ENCODE data around the gene ZNF93.

DNA sequence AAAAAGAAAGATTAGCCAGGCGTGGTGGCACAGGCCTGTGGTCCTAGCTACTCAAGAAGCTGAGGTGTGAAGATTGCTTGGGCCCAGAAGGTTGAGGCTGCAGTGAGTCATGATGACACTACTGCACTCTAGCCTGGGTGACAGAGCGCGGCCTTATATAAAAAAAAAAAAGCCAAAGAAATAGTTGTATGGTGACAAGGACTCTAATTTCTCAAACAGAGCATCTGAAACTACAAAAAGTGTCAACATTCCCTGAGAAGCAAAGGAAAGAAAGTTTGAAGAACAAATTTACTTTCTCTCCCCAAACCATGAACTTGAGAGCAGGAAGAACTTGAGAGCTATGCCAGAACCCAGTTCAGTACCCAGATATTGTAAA is 3.3 kb downstream of the PBX4 start:
- RRBS = no CpG with 5 or more reads among the region's 3 CpGs
CAGE:
- cytosol, long polyA plus RNA = no peak
- long polyA plus RNA = no peak
- nucleus, long polyA plus RNA = no peak

GRCh38 chr19:19656546-19657212 is 6.8 kb downstream of the ATP13A1 start:
- RRBS = no CpG with 5 or more reads among the region's 28 CpGs
CAGE:
- cytosol, long polyA plus RNA = no peak
- long polyA plus RNA = no peak
- nucleus, long polyA plus RNA = no peak

DNA sequence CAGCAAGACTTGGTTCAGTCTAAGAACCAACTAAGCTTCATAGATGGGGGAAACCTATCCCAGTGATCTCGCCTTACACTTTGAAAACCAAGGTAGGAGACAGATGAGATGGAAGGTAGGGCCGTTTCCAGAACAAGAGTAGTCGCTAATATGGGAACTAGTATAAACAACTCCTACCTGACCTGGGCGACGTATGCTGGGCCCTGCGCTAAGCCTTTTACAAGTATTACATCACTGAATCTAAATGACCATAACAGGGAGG is 753 bp downstream of the ATP13A1 start:
- RRBS = no CpG with 5 or more reads among the region's 6 CpGs
CAGE:
- cytosol, long polyA plus RNA = no peak
- long polyA plus RNA = no peak
- nucleus, long polyA plus RNA = no peak

- RRBS = no CpG with 5 or more reads among the region's 21 CpGs
CAGE:
- cytosol, long polyA plus RNA = no peak
- long polyA plus RNA = no peak
- nucleus, long polyA plus RNA = no peak
Observed at GRCh38 chr19:19679029-19680092, 10.7 kb downstream of the ZNF101 start.

DNA sequence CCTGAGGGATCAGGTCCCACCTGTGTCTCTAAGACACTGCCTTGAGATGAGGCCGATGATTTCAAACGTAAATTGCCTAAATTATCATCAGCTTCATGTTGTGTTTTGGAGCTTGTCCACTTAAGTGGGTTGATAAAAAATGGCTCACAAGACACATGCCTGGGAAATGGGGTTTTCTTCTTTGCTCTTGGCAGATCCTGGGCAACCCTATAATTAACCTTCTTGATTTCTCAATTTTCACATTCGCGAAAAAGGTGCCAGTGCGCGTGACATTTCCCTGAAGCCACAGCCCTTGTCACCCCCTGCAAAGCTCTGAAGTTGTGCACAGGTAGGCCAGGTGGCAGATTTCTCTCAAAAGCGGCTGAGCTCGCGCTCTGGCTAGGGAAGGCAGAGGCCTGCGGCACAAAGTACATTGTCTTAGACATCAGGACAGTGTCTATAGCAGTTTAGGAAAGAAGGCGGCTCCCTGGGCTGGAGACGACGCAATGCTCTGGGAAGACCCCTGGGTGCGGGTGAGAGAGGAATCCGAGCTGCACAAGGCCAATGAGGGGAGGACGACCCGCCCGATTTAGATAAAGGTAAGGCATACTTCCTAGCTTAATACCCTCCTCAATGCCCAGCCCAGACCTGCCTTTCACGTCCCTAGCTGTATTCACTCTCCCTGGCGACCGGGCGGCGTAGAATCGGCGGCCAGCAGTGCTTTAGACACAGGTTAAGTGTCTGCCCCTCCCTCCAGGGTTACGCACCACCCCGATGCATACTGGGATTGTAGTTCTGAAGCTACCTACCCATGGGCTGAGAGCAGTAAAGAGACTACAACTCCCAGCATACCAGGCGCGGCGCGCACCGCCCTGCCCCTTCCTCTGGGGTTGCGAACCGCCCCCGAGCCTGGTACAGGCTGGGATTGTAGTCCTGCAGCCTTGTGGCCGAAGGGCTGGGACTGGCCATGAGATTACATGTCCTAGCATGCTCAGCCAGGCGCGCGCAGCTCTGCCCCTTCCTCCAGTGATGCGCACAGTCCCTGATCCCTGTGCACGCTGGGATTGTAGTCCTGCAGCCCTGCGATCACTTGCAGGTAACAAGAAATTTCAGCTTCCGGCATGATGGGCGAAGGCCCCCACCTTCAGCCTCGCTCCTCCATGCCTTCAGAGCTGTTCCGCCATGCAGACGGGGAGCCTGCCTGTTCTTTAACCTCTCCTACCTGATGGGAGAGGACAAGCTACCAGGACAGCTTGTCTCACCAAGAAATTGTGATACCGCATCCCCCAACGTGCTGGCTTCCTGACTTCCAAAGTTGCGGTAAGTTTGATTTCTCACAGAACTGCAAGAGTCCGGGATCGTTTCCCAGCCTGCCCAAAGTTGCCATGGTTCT is 43.3 kb upstream of the ZNF14 start:
- RRBS = no CpG with 5 or more reads among the region's 52 CpGs
CAGE:
- cytosol, long polyA plus RNA = no peak
- long polyA plus RNA = no peak
- nucleus, long polyA plus RNA = no peak

- RRBS = no CpG with 5 or more reads among the region's 17 CpGs
CAGE:
- cytosol, long polyA plus RNA = no peak
- long polyA plus RNA = no peak
- nucleus, long polyA plus RNA = no peak
Observed at GRCh38 chr19:19820832-19821313, 677 bp downstream of the ZNF506 start.

- RRBS = 2% methylated on average over 11 of the region's 35 CpGs
CAGE:
- cytosol, long polyA plus RNA = no peak
- long polyA plus RNA = no peak
- nucleus, long polyA plus RNA = no peak
Observed at GRCh38 chr19:19900684-19901438, at the start of gene ZNF93. ZNF93 (plus strand) TSS chr19:19900946.

GRCh38 chr19:20167645-20168118 is 668 bp downstream of the ZNF486 start:
- RRBS = no CpG with 5 or more reads among the region's 22 CpGs
CAGE:
- cytosol, long polyA plus RNA = no peak
- long polyA plus RNA = no peak
- nucleus, long polyA plus RNA = no peak

DNA sequence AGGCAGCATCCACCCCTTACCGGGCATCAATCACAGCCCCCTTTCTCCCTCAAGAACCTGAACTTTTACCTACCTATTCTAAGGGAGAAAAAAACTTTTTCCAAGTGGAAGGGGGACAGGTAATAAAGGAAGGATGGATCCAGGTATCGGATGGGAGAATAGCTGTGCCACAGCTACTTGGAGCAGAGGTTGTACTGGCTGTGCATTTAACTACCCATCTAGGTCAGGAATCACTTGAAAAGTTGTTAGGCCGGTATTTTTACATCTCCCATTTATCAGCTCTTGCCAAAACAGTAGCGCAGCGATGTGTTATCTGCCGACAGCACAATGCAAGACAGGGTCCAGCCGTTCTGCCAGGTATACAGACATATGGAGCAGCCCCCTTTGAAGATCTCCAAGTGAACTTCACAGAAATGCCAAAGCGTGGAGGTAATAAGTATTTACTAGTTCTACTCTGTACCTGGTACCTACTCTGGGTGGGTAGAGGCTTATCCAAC is 80.3 kb downstream of the ZNF486 start:
- RRBS = no CpG with 5 or more reads among the region's 8 CpGs
CAGE:
- cytosol, long polyA plus RNA = no peak
- long polyA plus RNA = no peak
- nucleus, long polyA plus RNA = no peak

GRCh38 chr19:20565869-20566135 is 221 bp upstream of the ZNF737 start:
- RRBS = no CpG with 5 or more reads among the region's 1 CpG
CAGE:
- cytosol, long polyA plus RNA = no peak
- long polyA plus RNA = no peak
- nucleus, long polyA plus RNA = no peak

DNA sequence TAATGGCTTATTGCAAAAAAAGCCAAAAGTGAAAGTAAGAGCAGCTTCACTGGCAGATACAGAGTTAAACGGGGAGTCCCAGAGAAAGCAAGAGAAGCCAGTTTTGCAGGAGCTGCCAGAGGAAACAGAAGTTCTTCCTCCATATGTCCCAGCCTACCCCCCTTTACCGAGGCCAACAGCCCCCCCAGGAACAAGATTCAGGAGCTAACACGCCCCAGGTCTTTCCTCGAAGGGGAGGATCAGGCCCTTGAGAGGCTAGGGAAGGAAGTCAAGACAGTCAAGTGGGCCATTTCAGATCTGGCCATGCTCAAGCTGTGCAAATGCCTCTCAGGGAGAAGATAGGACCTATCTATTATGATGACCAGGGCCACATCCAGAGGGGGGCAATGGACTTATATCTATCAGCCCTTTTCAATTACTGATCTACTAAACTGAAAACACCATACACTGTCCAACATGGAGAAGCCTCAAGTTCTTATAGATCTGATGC is 47.3 kb upstream of the ZNF737 start:
- RRBS = no CpG with 5 or more reads among the region's 4 CpGs
CAGE:
- cytosol, long polyA plus RNA = no peak
- long polyA plus RNA = no peak
- nucleus, long polyA plus RNA = no peak

- RRBS = 2% methylated on average over 1 of the region's 39 CpGs
CAGE:
- cytosol, long polyA plus RNA = no peak
- long polyA plus RNA = no peak
- nucleus, long polyA plus RNA = no peak
Observed at GRCh38 chr19:20999598-21000761, 20.5 kb upstream of the ZNF430 start.

- RRBS = no CpG with 5 or more reads among the region's 3 CpGs
CAGE:
- cytosol, long polyA plus RNA = no peak
- long polyA plus RNA = no peak
- nucleus, long polyA plus RNA = no peak
Observed at GRCh38 chr19:21087798-21088306, 5.8 kb downstream of the ZNF714 start.

- RRBS = no CpG with 5 or more reads among the region's 3 CpGs
CAGE:
- cytosol, long polyA plus RNA = no peak
- long polyA plus RNA = no peak
- nucleus, long polyA plus RNA = no peak
Observed at GRCh38 chr19:21286669-21287166, 42.5 kb downstream of the ZNF708 start.

GRCh38 chr19:21474467-21475313 is 30.7 kb upstream of the ZNF429 start:
- RRBS = 3% methylated on average over 10 of the region's 45 CpGs
CAGE:
- cytosol, long polyA plus RNA = no peak
- long polyA plus RNA = no peak
- nucleus, long polyA plus RNA = no peak

- RRBS = 98% methylated on average over 10 of the region's 41 CpGs
CAGE:
- cytosol, long polyA plus RNA = no peak
- long polyA plus RNA = no peak
- nucleus, long polyA plus RNA = no peak
Observed at GRCh38 chr19:21750370-21751038, 16.9 kb downstream of the ZNF100 start.

DNA sequence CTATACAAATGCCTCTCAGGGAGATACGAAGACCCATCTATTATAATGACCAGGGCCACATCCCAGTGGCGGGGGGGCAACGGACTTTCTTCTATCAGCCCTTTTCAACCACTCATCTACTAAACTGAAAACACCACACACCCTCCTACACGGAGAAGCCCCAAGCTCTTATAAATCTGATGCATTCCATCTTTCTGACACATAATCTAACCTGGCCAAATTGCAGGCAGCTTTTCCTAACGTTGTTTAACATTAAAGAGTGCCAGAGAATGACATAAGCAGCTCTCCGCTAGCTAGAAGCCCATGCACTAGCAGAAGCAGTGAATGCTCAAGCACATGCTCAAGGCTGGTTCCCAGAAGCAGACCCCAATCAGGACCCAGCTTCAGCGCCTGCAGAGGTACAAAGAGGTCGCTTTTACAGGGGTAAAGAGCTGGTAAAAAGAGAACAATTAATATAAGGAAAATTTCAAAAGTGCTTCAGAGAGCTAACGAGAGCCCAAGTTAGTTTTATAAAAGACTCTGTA is 104.7 kb upstream of the ZNF98 start:
- RRBS = no CpG with 5 or more reads among the region's 9 CpGs
CAGE:
- cytosol, long polyA plus RNA = no peak
- long polyA plus RNA = no peak
- nucleus, long polyA plus RNA = no peak

DNA sequence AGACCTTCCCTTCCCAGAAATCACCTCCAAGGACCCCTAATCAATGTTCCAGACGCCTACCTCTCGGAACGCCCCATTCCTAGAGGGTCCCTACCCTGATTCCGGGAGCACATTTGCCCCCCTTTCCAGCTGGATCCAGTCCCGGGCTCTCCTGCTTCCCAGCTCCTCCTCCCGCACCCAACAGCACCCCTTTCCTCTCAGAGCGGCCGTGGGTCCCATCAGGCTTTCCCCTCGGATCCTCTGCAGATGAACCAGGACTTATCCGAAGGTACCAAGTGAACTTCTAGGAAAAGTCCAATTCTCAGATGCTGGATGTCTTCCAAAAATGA is 101.2 kb upstream of the ZNF492 start:
- RRBS = no CpG with 5 or more reads among the region's 10 CpGs
CAGE:
- cytosol, long polyA plus RNA = no peak
- long polyA plus RNA = no peak
- nucleus, long polyA plus RNA = no peak

GRCh38 chr19:22595649-22596092 is 38.5 kb upstream of the ZNF492 start:
- RRBS = 3% methylated on average over 8 of the region's 19 CpGs
CAGE:
- cytosol, long polyA plus RNA = no peak
- long polyA plus RNA = no peak
- nucleus, long polyA plus RNA = no peak

DNA sequence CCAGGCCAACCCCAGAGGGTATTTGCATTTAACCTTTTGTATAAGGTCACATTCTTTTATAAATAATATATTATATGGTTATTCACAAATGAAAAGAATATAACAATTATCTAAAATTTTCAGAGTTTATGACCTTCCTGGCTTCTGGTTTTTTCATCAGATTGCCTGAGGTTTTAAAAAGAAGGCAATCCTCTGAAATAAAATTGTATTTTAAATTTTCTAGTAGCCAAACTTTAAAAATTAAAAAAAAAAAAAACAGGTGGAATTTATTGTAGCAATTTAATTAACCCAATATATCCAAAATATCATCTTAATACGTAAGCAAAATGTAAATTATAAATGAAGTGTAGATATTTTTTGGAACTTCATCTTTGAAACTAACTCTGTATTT is 723 bp upstream of the ZNF99 start:
- RRBS = no CpG with 5 or more reads among the region's 1 CpG
CAGE:
- cytosol, long polyA plus RNA = no peak
- long polyA plus RNA = no peak
- nucleus, long polyA plus RNA = no peak